ENCODE measurements around a stretch of chr19.

DNA sequence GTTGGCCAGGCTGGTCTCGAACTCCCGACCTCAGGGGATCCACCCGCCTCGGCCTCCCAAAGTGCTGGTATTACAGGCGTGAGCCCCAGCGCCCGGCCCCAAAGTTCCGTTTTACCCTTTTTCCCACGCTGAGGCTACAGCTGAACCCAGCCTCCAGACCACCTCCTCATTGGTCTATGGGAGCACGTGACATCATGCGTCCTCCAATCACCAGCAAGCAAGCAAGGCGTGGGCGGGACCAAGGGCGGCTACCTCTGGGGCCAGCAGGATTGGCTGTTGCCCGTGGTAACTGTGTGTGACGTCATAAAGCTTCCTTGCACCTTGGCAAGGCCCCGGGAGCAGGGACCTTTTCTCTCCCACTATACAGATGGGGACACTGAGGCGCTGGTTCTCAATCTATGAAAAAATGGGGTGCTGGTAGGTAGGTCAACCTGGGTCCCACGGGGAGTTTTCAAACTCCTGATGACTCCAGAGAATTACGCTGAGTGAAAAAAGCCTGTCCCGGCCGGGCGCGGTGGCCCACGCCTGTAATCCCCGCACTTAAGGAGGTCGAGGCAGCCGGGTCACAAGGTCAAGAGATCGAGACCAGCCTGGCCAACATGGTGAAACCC is 18.8 kb downstream of the PLK5 start:
- RRBS: 86% methylated on average over 2 of the region's 29 CpGs

DNA sequence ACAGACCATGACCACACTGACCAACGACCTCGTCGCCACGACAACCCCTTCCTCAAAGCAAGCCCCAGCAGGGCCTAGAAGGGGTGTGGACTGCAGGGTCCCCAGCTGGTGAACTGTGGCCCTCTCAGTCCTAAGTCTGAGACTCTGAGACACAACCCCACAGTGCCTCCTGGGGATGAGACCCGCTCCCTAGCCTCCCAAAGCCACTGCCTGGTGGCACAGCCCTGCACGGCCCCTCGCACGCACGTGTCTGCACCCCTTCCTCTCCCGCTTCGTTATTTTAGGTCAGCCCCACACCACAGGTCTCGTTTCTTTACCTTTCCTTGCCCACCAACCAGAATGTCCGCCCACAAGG is 2.4 kb downstream of the UQCR11 start:
- RRBS: no CpG with 5 or more reads among the region's 13 CpGs

DNA sequence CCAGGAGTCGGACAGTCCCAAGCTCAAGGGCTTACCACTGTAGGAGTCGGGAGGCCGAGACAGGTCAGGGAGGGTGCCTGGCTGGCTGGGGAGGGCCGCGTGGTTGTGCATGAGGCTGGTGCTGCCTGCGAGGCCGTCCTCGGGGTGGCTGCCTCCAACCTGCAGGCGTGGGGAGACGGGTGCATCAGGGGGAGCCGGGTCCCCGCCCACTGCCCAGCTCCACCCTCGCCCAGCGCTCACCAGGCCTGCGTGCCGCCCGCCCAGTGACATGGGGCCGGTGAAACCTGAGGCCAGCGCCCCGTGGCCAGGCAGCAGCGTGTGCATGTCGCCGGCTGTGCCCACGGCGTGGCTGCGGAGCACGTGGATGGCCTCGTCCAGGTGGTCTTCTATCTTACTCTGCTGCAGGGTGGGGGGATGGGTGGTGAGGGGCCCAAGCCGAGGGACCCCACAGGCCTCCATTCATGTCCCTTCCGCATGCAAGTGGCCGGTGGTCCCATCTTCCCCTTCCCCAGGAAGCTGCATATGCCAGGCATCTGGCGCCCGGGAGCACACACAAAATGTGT is 13.9 kb upstream of the UQCR11 start:
- RRBS: 93% methylated on average over 15 of the region's 33 CpGs

- RRBS: no CpG with 5 or more reads among the region's 16 CpGs
Measured at GRCh38 chr19:1747069-1747577, 6.2 kb upstream of the ONECUT3 start.

DNA sequence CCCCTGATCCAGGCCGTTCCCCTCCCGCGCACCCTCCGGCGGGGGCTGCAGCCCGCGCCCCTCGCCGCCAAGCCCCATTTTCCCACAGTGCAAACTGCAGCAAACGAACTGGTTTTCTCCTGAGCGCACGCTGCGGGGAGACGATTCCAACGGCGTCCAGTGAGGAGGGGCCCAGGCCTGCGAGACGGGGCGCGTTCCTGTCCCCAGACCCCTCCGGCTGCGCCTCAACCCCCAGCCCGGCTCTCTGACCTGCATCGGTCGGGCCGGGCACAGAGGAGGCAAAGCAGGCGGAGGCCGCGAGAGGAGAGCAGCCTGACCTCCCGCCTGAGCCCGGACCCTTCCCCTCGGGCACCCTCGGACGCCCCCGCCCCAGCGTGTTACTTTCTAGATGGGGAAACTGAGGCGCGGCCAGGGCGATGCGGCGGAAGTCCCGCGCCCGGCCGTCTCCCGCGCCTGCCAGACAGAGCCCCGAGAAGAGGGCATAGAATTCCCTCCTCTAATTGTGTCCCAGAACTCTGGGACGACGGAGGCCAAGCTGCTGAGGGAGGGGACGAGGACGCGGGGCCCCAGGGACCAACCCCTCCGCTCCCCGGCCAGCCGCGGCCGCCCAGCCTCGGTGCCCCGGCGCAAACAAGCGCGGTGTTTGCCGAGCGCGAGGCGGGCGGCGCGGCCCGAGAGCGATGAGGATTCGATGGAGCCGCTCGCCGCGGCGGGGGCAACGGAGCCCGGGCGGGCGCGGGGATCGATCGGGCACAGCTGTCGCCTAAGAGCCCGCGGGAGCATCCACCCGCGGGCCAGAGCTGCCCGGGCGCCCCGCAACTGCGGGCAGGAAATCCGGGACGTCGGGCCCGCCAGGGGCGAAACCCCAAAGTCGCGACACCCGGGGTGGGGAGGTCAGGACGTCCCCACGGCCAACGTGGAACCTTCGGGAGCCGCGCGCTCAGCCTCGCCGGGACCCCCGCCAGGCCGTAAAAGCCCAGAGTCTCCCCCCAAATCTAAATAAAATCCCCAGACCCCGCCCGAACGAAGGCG is 4.0 kb upstream of the ONECUT3 start:
- RRBS: under 1% methylated on average over 60 of the region's 117 CpGs

DNA sequence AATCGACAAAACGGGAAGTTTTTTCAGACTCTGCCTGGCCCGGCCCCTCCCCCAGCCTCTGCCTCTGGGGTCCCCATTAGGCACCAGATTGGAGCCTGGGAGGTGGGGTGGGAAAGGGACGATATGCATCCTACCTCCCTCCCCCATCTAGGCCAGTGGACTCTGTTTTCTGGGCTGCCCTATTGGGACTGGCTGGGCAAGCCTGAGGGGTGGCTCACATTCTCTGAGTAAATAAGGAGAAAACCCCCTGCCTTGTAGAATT is 16.5 kb downstream of the ONECUT3 start:
- RRBS: 4% methylated on average over 2 of the region's 4 CpGs

DNA sequence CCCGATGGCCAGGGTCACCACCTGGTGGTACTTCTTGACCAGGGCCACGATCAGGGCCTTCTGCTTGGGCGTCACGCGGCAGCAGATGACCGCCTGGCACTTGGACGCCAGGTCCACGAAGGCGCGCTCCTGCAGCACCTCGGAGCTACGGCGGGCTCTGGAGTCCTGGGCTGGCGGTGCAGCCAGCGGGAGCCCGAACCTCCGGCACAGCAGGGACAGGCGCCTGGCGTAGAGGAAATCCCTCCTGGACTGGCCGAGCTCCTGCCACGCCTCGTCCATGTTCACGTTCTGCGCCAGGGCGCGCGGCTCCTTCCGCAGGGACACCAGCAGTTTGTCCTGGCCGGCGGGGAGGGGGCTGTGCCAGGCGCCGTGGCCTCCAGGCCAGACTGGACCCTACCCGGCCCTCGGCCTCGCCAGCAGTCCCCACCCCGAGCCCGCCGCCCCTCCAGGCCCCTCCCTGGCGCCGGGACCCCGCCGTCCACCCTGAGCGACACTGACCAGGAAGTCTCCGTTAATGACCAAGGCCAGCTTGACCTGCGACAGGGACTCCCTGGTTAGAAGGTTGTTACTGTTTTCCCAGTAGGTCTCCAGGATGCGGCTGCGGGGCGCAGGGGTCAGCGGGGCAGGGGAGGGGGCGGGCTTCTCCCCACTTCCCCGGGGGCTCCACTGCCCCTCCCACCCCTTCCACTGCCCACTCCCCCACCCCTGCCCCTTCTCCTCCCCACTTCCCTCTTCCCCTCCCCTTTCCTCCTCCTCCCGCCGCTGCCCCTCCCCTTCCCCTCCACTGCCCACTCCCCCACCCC is 22.5 kb downstream of the ATP8B3 start:
- RRBS: 7% methylated on average over 12 of the region's 53 CpGs

- RRBS: 95% methylated on average over 4 of the region's 38 CpGs
Measured at GRCh38 chr19:1842206-1843365, 5.7 kb downstream of the REXO1 start.

GRCh38 chr19:1854490-1854951 is 6.2 kb upstream of the REXO1 start:
- RRBS: 3% methylated on average over 17 of the region's 37 CpGs

GRCh38 chr19:1859182-1859871 is 4.1 kb downstream of the KLF16 start:
- RRBS: no CpG with 5 or more reads among the region's 19 CpGs

- RRBS: 2% methylated on average over 9 of the region's 64 CpGs
Measured at GRCh38 chr19:1884678-1885398, 458 bp downstream of the ABHD17A start.

- RRBS: no CpG with 5 or more reads among the region's 14 CpGs
Measured at GRCh38 chr19:1921848-1922105, 16.6 kb downstream of the ADAT3 start.

DNA sequence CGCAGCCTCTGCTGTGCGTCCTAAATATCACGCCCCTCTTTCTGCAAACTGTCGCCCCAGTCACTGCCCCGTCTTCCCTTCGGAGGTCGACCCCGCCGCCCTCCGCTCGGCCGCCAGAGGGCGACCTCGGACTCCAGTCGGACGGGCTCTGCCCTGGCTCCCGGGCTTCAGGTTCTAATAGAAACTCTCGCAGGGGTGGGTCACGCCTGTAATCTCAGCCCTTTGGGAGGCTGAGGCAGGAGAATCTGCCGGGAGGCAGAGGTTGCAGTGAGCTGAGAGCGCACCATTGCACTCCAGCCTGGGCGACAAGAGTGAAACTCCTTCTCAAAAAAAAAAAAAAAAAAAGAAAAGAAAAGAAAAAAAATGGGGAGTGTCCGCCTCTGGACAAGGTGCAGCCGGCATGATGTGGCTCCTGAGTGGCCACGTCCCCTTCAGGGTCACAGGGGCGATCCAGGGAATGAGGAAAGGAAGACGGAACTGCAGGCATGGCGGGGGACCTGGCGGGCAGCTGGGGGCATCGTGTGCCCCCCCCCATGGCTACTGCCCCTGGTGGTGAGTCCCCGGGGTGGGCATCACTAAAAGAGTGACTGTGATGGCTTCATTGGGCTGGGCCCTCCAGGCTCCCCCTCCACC is 11.5 kb upstream of the CSNK1G2 start:
- RRBS: 2% methylated on average over 4 of the region's 31 CpGs

DNA sequence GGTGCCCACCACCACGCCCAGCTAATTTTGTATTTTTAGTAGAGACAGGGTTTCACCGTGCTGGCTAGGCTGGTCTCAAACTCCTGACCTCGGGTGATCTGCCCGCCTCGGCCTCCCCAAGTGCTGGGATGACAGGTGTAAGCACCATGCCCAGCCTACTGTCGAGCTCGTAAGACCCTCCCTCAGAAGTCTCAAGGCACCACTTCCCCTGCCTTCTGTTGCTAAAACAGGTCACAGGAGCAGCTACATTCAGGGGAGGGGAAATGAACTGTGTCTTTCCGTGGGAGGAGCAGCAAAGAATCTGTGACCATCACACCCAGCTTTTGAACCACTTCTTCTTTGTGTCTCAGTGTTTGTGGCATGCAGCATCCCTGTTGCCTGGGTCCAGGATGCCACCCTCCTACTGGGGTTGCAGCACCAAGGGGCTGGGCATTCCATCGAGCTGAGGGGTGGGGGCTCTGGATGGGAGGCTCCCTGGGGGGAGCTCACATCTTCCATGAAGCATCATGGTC is 7.8 kb upstream of the CSNK1G2 start:
- RRBS: no CpG with 5 or more reads among the region's 9 CpGs

GRCh38 chr19:1935527-1936557 is 5.1 kb upstream of the CSNK1G2 start:
- RRBS: no CpG with 5 or more reads among the region's 18 CpGs

- RRBS: no CpG with 5 or more reads among the region's 7 CpGs
Measured at GRCh38 chr19:1942951-1943130, 1.9 kb downstream of the CSNK1G2 start.

DNA sequence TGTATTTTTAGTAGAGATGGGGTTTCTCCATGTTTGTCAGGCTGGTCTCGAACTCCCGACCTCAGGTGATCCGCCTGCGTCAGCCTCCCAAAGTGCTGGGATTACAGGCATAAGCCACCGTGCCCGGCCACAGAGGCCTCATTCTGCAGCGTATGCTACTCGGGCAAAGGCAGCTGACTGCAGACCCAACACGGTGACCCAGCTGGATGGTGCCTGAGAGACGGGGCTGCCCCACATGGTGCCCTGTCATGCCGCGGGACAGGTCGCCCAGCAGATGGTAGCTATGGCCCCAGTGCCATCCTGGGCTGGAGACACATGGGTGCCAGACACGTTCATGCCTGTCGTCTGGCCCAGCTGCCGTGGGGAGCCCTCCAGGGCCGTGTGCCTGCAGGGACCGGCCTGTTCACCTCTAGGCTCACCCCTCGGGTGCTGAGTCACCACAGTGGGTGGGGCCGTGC is 36.0 kb downstream of the CSNK1G2 start:
- RRBS: 80% methylated on average over 2 of the region's 20 CpGs

DNA sequence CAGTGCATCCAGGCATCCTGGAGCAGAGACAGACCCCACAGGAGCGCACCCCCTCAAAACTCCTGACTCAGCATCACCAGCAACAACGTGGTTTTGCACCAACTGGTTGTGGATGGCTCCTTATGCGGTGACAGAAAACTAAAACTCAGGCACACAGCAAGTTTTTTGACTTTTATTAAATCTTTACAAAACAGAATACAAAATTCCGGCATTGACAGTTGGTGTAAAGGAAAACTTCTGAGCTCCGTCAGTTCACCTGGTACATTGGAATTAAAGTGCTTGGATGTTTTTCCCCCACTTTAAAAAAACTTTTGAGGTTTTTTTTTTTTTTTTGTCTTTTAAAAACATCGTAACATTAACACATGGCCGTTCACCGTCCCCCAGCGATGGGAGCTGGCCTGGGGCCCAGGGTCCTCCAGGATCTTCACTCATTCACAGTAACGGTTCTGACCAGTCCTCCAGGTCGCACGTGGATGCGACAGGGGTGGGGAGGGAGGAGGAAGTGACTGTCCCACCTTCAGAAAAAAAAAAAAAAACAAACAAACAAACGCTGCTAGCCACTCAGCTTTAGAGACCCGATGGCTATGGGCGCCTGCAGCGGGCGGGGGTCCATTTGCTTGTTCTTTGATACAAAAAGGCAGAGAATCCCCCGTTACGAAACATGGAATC is 13.6 kb downstream of the MKNK2 start:
- RRBS: no CpG with 5 or more reads among the region's 20 CpGs

DNA sequence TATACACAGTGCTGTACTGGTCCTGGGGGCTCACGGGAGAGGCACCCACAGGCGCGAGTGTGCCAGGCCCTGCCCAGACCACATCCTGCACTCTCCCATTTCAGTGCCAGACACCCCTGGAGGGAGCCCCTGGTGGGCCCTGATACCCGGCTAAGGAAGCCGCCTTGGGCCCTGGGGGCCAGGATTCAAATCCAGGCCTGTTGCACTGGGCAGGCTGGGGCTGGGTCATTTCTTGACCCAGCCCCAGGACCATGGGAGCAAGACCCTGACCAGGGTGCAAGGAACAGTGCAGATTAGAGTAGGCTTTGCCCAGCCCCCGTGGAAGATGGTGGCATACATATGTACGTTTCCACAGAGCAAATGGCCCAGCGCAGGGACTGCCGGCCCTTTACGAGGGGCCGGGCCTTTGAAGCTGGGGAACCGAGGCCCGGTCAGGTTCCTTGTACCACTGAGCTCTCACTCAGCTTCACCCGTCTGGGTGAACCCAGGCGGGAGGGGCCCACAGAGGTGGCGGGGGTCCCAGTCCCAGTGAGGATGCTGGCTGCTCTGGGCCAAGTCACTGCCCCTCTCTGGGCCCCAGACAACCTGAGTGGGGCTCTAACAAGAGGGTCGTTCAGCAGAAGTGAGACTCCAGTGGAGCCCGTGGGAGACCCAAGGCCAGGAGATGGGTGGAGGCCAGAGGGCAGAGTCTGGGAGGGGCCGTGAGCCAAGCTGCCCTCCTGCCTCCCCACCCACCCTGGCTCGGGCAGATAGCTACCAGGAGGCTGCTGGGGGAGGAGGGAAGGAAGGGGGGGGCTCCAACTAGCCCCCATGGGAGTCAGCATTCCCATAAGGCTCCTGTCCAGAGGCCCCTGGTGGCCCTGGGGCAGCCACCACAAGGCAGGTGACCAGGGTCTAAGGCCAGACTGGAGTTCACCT is 2.8 kb downstream of the MKNK2 start:
- RRBS: no CpG with 5 or more reads among the region's 20 CpGs

GRCh38 chr19:2097203-2097342 is 358 bp downstream of the IZUMO4 start:
- RRBS: 5% methylated on average over 6 of the region's 8 CpGs